SK-N-DZ (cell line): ENCODE results near the genes SLC25A21 and FOXA1.

DNA sequence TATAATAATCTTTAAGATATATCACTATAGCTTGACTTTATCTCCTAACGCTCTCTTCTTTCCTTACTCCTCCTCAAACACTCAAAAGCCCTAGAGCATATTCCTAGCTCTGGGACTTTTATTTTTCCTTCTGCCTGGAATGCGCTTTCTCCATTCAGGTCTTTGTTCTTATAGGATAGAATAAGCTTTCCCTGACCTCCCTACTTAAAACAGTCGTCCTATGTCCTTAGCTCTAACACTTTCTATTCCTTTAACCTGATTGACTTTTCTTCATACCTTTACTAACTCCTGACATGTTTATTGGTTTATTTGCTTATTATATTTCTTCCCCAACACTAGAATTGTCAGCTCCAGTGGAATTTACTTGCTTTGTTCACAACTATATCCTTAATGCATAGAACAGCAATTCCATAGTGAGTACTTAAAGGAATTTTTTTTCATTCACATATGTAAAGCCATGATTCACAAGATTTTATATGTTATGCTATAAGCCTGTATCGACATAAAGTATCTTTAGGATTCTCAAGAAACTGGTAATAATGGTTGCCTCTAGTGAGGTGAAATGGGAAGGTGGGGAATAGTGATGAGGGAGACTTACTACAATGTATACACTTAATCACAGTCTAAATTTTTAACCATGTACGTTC lies 91.1 kb downstream of the RALGAPA1 start:
RAMPAGE:
- cytosol, long total RNA, result no peak
- nucleus, long total RNA, result no peak

GRCh38 chr14:35834731-35835170 lies 8.6 kb downstream of the BRMS1L start:
RAMPAGE:
- cytosol, long total RNA, result no peak
- nucleus, long total RNA, result no peak

DNA sequence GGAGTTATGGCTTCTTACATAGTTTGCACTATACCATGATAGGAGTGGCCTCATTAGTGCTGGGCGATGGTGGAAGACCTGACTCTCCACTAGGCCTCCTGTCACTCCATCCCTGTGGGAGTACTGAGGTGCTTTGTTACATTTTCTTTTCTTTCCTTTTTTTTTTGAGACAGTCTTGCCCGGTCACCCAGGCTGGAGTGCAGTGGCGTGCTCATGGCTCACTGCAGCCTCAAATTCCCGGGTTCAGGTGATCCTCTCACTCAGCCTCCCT lies 83.7 kb downstream of the BRMS1L start:
RAMPAGE:
- cytosol, long total RNA, result no peak
- nucleus, long total RNA, result no peak

DNA sequence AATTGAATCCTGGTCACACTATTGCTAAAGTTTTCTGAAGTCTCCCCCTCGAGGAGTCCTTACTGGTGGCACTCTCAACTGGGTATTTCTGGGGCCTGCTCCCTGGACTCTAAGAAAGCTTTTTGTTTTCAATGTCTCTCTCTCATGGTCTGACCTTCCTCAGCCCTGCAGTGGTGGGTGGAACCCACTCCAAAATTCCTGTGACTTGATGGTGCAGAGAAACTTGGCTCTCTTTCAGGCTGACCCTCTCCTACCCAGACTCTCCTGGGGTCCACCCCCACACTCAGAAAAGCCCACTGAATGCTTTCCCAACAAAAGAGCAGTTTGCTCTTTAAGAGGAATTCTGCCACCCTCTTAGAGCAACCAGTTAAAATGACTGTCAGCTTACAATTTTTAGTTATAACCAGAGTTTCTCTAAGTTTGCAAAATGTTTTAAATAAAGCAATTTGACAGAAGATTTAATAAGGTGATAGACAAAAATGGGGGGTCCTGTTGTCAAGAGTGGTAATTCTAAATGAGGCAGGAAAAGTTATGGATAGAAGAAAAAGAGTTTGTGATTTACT lies 142.9 kb downstream of the MBIP start:
RAMPAGE:
- cytosol, long total RNA, result no peak
- nucleus, long total RNA, result no peak

DNA sequence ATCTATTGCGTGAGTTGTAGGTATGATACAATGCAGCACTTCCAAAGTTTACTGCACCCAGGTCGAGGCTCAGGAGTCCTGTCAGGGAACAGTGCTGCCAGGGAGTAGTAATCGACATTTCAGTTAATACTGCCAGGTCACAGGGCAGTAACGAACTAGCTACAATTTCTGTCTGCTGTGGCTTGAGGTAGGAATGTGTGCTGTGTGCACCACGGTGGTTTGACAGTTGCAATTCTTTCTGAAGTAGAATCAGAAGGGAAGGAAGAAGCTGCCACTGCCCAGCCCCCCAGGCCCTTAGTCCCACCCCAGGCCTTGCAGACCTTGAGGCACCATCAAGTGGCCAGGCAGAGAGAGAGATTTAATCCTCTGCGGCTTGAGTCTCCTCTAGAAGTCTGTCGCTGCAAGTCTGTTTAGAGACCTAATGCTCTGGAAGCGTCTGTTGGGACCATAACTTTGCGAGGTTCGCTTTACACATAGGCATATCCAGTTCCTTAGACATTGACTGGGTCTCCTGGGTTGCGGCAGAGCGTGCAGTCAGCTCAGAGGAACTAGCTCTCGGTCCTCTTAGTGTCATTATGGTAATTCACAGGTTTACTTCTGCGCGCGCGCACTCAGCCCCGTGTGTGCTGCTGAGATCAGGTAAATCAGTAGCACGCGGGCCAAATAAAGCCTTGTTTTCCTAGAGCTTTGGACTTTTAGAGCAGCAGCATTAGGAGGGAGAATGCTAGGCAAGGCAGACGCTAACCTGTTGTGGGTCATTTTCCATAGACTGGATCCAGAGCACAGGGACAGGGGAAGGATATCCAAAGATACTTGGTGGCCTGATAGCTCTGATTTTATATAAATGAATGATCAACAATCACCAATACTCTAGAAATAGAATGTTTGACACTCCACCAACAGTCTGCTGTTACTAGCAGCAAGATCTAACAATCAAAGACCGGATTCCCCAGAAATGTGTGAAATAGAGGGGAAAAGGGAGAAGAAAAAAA lies 9.7 kb downstream of the NKX2-1 start:
RAMPAGE:
- cytosol, long total RNA, result no peak
- nucleus, long total RNA, result no peak

DNA sequence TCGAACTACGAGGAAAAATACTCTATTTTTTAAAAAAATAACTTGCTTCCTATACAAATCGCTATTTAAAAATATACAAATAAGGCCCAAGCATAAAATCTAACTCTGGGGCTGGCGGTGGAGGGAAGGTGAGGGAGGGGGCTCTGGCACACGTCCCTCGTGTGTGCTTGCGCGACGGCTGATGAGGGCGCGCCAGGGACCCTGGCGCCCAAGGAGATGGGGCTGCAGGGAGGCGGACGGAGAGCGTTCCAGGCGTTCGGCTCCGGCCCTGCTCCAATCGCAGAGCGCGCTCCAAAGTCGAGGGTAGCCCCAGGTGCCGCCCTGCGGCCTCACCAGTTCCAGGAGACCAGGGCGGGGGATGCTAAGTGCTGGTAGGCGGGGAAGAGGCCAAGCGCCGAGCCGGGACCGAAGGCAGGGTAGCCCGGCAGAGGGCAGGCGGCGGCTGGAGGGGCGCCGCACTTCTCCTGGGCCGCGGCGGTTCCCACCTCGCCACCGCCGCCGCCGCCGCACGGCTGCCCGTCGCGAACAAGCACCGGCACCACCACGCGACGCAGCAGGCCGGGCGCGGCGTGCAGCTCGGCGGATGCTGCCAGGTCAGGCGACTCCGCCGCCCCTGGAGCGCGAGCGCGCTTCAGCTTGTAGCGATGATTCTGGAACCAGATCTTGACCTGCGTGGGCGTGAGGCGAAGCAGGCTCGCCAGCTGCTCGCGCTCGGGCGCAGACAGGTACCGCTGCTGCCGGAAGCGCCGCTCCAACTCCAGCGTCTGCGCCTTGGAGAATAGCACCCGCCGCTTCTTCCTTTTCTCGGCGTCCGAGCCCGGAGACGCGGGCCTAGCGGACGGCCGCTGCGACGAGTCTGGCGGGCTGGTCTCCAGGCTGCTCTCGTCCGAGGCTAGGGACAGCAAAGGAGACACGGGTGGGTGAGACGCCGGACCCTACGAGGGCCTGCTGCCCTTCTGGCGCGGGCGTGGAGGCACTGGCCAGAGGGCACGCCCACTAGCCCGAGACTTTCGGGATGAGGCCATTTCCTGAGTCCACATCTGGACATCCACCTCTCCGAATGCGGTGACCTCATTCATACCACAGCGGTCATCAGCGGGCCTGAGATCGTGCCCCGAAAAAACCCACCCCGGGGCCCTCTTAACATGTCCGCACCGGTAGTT lies 1.5 kb downstream of the NKX2-8 start:
RAMPAGE:
- cytosol, long total RNA, result no peak
- nucleus, long total RNA, result no peak

DNA sequence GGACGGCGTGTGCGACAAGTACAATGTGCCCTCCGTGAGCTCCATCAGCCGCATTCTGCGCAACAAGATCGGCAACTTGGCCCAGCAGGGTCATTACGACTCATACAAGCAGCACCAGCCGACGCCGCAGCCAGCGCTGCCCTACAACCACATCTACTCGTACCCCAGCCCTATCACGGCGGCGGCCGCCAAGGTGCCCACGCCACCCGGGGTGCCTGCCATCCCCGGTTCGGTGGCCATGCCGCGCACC lies 1.5 kb downstream of the PAX9 start:
RAMPAGE:
- cytosol, long total RNA, result no peak
- nucleus, long total RNA, result no peak

RAMPAGE:
- cytosol, long total RNA, result no peak
- nucleus, long total RNA, result no peak
Observed at GRCh38 chr14:37171591-37172907, at the start of gene SLC25A21. Gene SLC25A21 (minus strand): TSS chr14:37172606.

DNA sequence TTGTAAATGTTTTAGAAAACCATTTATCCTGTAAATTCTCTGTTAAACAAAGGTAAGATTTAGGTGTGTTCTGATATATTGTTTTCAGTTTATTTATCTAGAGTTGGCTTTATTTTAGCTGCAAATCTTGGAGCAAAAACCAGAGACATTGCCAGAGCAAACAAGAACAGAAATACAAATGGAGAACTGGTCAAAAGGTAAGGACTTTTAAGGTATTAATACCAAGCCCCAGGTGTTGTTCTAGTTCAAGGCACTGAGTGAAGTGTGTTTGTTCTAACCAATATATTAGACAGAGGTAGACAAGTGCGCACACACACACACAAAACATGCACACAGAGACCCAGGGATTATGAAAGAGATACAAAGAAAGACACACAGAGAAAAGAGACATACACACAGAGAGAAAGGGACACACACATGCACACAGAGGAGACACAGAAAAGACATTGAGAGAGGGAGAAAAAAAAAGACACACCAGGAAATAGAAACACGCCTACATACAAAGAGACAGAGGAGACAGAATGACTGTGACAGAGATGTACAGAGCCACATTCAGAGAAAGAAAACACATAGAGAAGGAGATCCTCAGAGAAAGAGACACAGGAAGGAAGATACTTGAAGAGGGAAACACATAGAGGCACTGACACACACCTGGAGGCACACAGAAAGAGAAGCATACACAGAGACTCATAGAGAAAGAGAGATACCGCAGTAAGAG lies 50.1 kb downstream of the MIPOL1 start:
RAMPAGE:
- cytosol, long total RNA, result no peak
- nucleus, long total RNA, result no peak

DNA sequence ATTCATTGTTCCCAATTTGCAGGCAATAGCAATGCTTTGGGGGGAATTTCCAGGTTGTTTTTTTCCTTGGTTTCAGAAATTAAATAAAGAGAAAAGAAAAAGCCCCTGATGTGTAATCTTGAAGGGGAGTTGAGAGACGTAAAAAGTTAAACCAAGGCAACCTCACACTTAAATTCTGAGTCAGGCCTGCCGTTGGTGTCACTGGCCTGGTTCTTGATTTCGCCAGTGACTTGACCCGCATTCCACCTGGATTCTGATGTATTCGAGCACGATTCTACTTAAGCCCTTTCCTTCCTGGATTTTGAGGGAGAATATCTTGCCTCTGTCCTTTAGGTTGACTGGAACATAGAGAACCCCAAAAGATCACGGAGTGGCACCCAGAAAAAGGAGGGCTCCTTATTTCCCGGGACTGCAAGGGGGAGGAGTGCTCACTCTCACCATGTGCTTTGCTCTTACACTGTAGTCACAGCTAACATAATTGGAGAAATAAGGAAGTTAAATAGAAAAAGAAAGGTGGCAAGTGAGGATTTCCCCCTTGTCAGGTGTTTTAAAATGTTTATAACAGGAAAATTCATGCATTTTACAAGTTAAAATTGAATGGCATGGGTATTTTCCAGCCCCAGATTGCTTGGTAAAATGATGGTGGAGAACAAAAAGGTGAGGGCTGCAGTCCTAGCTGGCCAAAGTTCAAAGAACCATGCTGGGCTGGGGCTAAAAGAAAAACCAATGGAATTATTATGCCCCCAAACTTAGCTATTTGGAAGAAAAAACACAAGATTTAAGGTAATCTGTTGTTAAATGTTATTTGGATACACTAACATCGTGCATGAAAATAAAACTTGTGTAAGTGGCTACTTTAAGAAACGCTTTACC lies 9.0 kb downstream of the FOXA1 start:
RAMPAGE:
- cytosol, long total RNA, result no peak
- nucleus, long total RNA, result no peak

GRCh38 chr14:37592256-37593105 lies 2.6 kb downstream of the FOXA1 start:
RAMPAGE:
- cytosol, long total RNA, result no peak
- nucleus, long total RNA, result no peak

RAMPAGE:
- cytosol, long total RNA, result no peak
- nucleus, long total RNA, result no peak
Observed at GRCh38 chr14:37594835-37595494, at the start of gene FOXA1. Gene FOXA1 (minus strand): TSS chr14:37595249.

DNA sequence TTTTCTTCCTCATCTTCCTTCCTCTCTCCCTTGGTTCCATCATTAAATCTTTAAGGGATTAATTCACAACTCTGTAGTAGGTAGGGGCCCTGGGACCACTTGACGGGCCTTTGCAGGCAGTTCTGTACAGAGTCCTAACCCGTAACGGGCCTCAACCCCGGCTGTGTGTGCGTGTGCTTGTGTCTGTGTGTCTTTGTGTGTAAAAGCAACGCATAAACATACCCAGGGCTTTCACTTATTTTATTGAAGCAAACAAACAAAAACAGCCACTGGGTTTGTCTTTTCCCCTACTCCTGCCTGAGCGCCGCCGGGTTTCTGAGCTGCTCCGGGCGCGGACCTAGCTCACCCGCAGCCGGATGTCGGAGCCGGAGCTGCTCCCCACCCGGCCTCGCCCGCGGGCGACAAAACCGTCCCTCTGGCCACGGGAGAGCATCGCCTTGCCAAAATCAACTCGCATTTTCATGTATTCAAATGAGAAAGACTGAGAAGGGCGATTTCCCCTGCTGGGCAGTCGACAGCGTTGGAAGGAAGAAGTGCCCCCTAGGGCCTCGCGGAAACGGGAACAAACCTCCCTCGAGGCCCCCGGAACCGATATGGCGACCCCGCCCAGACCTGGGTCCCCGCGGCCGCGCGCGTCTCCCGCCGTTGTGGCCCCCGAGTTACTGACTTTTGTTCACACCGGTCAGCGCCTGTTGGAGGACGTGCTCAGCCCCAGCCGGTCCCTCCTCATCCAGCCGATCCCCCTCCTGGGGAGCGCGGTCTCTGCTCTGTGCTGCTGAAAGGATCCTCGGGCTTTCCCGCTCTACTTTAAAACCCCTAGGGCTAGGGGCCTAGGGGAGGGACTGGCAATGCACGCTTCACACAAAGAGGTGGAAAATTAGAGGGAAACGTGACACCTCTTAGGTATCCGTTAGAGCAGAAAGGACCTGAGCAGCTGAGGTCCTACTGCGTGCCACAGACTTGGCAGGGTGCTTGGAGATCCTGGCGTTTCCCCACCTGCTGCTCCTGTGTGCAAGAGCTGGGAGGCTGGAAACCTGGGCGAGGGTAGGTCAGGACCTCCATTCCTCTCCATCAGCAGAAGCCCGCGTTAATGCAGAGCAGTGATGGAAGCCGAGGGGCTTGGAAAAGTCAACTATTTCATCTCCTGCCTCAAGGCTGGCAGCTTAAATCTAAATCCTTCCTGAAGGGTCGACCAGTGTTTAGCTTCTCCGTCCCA lies 4.2 kb downstream of the TTC6 start:
RAMPAGE:
- cytosol, long total RNA, result no peak
- nucleus, long total RNA, result no peak

RAMPAGE:
- cytosol, long total RNA, result no peak
- nucleus, long total RNA, result no peak
Observed at GRCh38 chr14:38064993-38065894, 142.5 kb upstream of the SSTR1 start.

RAMPAGE:
- cytosol, long total RNA, result no peak
- nucleus, long total RNA, result no peak
Observed at GRCh38 chr14:38194591-38195079, 13.1 kb upstream of the SSTR1 start.

GRCh38 chr14:38868407-38868759 lies 234.7 kb downstream of the SEC23A start:
RAMPAGE:
- cytosol, long total RNA, result no peak
- nucleus, long total RNA, result no peak

DNA sequence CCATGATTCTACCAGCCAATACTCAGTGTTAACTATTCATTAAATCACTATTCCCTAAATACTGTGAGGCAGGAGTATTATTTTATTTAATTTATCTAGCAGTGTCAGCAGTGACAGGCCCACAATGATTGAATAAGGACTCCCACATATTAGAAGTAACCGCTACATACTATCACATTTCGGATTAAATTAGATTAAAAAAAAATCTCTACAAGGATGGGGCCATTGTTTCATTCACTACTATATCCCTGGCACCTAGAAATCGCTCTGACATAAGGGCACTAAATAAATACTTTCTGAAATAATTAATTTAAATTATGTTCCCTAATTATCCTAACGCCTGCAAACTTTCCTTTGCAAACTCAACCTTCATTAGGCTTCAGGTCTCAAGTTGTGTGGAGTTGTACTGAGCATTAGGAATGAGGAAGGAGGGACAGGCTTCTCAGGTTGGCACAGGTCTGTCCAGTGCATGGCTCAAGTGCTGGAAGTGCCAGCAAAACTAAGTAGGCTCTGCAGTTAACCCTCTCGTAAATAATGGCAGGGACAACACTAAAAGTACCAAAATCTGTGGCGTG lies 856 bp downstream of the TRAPPC6B start:
RAMPAGE:
- cytosol, long total RNA, result no peak
- nucleus, long total RNA, result no peak

DNA sequence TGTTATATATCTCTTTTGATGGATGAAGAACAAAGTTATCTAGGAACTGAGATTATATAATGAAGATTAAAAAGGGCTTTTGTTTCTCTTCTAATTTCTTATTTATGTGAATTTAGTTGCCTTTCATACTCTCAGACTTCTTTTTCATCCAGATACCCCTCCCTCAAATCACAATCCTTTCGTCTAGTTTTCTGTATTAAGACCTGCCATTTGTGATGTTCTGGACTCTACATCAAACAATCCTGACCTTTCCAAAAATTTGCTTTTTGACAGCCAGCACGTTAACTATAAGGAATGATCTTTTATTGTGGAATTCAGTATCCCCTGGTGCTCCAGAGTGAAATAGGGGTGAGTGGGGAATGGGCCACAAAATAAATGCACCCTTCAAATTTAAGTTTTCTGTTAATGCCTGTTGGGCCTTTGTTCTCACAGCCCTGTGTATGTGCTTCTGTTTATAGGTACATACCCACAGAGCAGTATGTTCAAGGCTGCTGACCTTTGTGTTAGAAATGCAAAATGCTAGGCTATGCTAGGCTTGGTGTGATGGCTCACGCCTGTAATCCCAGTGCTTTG lies 11.8 kb downstream of the PNN start:
RAMPAGE:
- cytosol, long total RNA, result no peak
- nucleus, long total RNA, result no peak

DNA sequence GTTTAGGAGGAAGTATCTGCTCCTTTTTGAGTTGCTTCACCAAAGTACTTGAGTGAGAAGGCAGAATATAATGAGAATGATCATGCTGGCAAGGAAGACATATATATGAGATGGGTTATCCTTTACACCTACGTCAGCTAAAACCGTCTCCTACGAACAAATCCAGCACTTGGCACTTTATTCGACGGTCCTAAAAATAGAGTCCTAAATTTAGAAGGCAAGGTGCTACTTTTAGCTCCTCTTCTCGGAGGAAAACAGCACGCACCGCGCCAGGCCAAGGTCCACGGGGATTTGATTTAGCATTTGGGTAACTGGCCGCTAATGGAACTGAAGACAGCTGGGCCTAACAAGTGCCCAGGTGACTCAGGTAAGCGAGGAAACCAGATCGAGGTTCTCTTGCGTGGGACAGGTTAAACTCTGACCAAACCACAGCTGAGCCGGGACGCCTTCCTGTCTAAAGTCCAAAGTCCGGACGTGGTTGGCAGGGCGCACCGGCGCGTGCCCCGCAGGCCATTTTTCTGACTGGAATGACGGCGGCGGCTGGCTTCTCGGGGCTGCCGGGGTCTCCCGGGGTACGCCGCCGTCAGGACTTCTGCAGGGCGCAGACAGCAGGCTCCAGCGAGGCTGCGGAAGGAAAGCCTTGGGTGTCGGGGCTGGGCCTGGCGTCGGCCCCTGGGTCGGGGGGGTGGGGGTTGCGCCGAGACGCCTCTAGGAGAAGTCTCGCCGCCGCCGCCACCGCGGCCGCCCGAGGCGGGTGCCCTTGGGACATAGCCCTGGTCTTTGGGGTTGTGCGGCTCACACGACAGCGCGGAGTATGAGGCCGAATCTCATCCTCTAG lies 32.7 kb downstream of the MIA2 start:
RAMPAGE:
- cytosol, long total RNA, result no peak
- nucleus, long total RNA, result no peak

GRCh38 chr14:39279279-39279696 lies 45.6 kb downstream of the MIA2 start:
RAMPAGE:
- cytosol, long total RNA, result no peak
- nucleus, long total RNA, result no peak